ENCODE data around the genes TMIGD1 and OMG.

DNA sequence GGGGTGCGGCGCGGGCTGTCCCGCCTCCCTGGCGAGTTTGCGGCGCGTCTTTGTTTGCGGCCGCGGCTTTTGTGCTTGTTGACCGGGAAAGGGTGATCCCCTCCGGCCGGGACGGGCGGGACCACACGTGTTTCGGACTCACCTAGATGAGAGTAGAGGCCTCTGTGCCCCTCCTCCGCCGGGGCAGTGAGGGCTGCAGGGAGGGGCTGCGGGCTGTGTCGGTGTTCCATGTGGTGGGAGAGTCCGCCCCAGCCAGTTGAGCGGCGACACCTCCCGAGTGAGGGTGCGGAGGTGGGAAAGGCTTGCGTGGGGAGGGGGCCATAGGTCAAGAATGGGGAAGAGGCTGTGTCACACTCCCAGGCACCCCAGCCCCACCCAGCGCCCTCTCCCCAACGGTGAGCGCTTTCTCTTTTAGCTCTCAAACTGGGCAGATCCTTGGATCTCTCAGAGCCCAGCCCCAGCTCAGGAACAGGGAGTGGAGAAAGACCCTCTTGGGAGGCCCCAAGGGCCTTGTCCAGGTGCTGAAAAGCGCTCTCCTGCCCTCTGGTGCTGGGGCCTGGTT is 949 bp downstream of the ANKRD13B start:
- PRO-cap: no peak

GRCh38 chr17:29615084-29615390 is 7.7 kb downstream of the CORO6 start:
- PRO-cap: no peak

DNA sequence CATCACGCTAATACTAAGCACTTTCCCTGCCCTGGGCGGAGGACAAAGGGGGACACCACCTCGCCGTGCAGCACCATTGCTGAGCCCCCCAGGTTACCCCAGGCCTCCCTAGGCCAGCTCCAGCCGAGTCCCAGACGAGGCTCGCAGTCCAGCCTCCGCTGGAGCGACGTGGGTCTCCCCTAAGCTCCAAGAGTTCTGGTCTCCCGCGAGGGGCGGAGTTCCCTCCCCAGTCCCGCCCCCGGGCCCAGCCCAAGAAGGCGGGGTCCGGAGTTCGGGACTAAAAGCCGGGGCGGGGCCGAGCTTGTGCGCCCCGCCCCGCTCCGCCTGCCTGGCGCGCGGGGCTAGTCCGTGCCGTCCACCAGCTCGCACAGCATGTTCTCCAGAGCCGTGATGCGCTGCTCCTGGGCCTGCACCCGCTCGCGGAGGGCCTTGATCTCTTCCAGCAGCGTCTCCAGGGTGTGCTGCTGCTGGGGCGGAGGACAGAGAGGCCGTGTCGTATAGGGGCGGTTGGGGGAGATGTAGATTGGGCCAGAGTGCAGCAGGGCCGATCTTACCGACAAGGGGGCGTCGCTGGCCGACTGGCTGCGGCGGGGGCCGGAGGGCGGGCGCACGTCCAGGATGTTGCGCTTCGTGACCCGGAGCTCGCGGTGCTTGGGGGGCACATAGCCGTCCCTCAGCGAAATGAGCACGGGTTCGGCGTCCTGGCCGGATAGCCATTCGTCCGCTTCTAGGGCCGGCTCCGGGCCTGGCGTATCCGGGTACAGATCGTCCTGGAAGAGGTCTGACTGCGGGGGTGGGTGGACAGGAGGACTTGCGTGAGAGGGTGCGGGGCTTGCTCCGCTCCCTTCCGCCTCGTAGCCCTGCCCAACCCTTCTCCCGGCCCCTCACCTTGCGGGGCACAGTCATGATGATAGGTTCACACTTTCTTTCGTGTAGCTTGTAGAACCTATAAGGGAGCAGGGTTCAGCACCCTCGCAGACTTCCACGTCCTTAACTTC is 7.0 kb downstream of the CORO6 start:
- PRO-cap: bidirectional peak, plus-strand start at position 373 of the sequence, minus-strand start at position 168 of the sequence

- PRO-cap: no peak
These were observed 13.4 kb upstream of the CORO6 start for GRCh38 chr17:29636034-29636641.

GRCh38 chr17:29648086-29648630 is 25.4 kb upstream of the CORO6 start:
- PRO-cap: no peak

DNA sequence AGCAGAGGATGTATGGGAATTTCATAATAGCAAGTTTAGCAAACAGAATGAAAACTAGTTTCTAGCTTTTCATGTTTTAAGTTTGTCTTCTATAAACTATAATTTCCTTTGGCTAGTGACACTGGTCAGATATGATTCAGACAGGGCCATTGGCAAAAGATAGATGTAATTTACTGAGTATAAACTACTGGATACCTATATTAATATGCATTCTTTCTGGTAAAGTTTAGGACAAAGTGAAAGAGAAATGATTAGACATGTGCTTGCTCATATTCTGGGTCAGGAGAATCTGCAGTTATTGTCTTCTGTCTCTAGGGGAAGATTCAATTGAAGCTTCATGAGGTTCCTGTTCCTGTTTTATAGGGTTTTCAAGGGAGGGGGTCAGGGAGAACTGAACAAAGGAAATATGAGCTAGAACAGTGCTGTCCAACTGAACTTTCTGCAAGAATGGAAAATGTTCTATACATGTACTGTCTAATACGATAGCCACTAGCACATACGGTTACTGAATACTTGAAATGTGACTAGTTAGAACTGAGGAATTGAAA is 59.3 kb upstream of the CORO6 start:
- PRO-cap: no peak

DNA sequence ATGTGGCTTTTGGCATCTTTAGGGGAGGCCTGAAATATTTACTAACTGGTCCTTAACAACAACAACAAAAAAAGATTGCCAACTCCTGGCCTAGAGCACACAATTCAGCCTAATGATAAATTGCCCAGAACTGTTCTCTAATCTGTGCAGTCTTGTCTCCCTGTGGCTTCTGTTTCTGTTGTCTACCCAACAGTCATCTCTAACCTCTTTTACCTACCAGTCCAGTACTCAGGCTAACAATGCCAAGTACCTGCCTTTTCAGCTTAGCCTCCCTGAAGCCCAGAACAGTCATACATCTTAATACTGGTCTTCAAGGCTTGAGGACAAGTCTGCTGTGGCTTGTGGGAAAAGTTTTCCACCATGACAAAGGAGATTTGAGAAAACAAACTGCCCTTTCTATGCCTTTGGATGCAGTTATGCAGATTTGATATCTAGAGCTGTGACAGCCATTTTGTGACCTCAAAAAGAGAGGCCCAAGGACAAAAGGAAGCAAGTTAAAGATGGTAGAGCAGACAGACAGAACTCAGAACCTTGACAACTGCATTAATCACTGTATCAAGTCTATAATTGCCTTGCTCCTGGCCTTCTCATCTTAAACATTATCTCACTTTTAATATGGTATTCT is 66.8 kb downstream of the SSH2 start:
- PRO-cap: no peak

DNA sequence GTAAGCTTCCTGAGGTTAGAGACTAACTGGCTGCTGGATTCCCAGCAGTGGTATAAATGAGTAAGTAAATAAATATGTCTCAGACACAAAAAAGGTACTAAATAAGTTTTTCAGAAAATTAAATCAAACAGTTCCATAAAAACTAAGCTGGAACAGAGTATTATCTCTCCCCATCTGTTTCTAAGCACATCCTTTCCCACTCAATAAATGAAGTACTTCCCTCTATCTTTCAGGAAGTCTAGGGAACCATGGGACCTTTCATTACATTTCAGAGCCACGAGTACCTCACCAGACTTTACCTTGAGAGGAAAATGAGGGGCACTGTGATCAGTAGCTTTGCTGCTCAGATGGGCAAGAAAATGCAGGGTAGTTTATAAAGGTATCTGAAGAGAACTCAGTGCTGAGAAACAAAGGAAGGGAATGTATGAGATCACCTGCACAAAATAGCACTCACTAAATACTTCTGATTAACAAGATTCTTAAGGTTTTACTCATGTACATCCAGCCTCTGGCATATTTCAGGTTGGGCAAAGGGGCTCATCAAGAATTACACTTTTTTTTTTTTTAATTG is 10.8 kb downstream of the SSH2 start:
- PRO-cap: no peak

DNA sequence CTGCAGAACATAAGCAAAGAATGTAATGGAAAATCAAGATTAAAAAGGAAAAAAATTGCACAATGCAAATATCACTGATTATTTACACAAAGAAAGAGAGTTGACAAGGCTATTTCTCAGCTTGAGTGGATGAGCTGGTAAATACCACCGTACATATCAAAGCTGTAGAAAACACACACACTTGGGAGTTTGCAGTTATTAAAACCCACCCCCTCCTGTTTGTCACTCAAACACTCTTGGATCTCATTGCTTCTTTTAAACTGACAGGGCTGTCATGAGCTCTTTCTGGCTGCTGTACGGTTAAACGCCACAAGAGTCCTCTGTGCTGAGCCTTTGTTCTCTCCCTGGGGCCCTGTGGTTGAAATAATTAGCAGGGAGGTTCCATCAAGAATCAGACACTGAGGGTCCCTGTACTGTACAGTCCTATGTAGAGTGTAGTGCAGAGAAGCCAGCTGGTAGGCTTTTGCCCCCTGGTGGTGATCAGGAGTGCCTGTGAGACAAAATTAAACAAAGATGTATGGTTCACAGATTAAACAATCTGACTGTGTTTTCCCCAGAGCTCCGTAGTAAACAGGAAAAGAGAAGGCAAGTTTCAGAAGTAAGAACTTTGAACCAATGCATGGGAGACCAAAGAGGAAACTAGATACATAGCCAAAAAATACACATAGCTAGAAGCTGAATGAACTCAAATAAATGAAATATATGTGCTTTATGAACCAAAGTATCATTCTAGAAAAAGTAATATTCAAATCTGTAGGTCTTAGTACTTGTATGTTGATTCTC is 1.2 kb upstream of the SSH2 start:
- PRO-cap: no peak

DNA sequence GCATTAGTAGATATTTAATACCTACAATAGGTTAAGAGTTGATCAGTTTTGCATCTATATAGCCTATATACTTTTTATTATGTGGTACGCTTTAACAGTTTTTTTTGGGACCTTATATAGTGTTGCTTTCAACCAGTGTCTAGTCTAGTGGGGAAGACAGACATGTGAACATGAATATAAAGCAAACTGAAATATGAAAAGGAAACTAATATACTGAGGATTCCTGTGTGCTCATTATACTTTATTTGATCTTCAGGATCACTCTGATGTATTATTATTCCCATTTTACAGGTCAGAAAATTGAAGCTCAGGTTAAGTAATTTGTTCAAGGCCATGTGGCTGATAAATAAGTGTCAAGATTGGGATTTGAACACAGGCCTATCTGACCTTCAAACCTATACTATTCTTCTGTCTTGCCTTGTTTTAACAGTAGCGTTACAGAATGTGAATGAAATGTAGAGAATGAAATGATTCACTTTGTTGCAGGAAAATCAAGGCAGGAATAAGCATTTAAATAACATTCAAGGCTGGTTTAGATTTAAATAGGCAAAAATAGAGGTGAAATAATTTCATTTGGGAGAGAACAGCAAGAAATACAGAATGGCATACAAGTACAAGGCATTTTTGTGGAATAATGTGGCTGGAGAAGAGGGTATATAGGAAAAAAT is 4.0 kb downstream of the NSRP1 start:
- PRO-cap: no peak

DNA sequence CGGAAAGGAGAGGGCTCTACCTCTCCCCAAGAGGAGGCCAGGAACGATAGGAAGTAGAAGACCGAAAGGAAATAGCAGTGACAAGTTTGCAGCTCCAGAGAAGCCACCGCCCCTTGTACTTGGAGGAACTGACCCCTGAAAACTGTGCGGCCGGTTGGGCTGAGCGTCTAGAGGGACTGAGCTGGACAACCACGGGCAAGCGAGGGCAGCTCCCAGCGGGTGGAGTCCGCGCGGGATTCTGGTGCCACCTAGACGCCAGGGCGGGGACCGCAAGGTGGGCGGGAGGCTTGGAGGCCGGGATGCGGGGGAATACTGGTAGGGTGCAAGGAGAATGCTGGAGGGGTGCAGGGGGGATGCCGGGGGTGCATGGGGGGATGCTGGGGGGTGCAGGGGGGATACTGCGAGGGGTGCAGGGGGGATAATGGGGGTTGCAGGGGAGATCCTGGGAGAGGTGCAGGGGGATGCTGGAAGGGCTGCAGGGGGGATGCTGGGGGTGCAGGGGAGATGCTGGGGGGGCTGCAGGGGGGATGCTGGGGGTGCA is 1.4 kb upstream of the SLC6A4 start:
- PRO-cap: no peak

- PRO-cap: no peak
These were observed 9.9 kb downstream of the TMIGD1 start for GRCh38 chr17:30323856-30324397.

GRCh38 chr17:30333974-30334173 is at the start of gene TMIGD1:
Gene TMIGD1, minus strand, starts transcription at chr17:30334057.
- PRO-cap: no peak

- PRO-cap: no peak
These were observed 11.8 kb upstream of the GOSR1 start for GRCh38 chr17:30465179-30466035.

GRCh38 chr17:30728355-30729243 is 95.9 kb downstream of the CRLF3 start:
- PRO-cap: no peak

DNA sequence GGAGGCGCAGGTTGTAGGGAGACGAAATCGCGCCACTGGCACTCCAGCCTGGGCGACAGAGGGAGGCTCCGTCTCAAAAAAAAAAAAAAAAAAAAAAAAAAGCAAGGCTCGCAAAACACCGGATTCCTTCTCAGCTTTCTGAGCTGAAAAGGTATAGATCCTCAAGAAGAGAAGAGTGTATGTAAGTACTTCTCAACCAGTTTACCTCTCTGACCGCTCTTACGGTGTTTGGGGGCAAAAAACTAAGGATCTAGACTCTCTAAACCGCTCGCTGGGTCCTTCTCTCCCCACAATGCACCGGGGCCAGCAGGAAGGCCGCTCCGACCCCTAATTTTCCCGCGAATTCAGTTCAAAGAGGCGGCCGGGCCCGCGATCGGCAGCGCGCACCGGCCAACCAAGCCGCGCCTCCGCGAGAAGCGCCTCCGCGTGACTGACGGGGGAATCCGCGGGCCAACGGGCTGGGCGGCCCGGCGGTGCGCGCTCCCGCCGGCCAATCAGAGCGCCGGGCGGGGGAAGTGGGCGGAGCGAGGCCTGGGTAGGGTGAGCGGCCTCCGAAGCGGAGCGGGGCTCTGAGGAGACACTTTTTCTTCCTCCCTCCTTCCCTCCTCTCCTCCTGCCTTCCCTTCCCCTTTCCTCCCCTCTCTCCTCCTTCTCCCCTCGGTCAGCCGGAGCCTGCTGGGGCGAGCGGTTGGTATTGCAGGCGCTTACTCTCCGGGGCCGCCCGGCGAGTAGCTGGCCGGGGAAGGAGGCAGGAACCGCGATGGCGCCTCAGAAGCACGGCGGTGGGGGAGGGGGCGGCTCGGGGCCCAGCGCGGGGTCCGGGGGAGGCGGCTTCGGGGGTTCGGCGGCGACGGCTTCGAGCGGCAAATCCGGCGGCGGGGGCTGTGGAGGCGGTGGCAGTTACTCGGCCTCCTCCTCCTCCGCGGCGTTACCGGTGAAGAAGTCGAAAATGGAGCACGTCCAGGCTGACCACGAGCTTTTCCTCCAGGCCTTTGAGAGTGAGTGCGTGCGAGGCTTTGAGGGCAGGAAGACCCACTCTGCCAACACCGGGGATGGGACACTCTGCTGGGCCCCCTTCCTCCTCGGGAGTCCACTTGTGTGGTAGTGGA is 93.0 kb downstream of the CRLF3 start:
- PRO-cap: bidirectional peak, plus-strand start at position 522 of the sequence, minus-strand start at position 409 of the sequence

GRCh38 chr17:31128298-31128680 is 33.5 kb downstream of the NF1 start:
- PRO-cap: no peak

DNA sequence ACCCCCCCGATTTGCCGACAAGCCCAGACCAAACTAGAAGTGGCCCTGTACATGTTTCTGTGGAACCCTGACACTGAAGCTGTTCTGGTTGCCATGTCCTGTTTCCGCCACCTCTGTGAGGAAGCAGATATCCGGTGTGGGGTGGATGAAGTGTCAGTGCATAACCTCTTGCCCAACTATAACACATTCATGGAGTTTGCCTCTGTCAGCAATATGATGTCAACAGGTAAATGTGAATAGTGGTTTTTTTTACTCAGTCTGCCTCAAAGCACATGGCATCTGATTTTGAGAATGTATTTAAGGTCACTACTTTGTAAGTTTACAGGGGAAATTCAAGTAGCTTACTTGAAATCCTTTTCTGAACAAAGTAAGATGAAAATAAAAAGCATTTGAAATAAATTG is 70.6 kb downstream of the OMG start:
- PRO-cap: no peak

- PRO-cap: no peak
These were observed at the start of gene OMG for GRCh38 chr17:31296926-31297452. Gene OMG, minus strand, starts transcription at chr17:31297239.

DNA sequence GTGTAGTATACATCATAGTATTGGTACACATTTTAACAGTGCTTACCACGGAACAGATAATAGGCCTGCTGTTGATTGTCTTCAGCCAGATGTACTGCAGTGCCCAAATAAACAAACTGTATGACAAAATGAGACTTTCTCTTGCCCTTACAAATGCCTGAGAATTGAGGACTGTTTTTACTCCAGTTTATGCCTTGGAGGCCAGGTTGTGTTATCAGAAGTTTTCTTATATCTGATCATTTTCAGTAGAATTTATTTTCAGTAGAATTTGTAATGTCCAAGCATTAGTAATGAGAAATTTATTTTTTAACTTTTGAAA is 552 bp downstream of the EVI2A start:
- PRO-cap: no peak

All from pulmonary artery (tissue), 1 donor.